HEK293 (cell line): ENCODE data around the genes P2RY14, P2RY12 and MBNL1.

- PRO-cap: no peak
- RRBS, 2 experiments: no CpG with 5 or more reads among the region's 4 CpGs
Observed at GRCh38 chr3:150411105-150411350, 2.9 kb downstream of the TSC22D2 start.

DNA sequence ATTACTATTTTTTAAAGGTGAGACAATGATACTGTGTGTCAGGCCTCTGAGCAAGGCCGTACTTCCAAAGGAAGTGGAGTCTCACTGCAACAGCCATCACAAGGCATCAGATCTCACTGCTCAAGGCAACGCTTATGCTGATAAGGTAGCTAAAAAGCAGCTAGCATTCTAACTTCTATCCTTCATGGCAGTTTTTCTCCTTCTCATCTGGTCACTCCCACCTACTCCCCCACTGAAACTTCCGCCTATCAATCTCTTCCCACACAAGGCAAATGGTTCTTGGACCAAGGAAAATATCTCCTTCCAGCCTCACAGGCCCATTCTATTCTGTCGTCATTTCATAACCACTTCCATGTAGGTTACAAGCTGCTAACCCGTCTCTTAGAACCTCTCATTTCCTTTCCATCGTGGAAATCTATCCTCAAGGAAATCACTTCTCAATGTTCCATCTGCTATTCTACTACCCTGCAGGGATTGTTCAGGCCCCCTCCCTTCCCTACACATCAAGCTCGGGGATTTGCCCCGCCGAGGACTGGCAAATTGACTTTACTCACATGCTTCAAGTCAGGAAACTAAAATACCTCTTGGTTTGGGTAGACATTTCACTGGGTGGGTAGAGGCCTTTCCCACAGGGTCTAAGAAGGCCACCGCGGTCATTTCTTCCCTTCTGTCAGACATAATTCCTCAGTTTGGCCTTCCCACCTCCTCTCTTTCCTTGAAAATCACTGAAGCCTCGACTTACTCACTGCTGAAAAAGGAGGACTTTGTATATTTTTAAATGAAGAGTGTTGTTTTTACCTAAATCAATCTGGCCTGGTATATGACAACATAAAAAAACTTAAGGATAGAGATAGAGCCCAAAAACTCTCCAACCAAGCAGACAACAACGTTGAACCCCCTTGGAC, 2.1 kb upstream of the SELENOT start:
- PRO-cap: no peak
- RRBS, 2 experiments: no CpG with 5 or more reads among the region's 13 CpGs

- PRO-cap: no peak
- RRBS, 2 experiments: no CpG with 5 or more reads among the region's 2 CpGs
Observed at GRCh38 chr3:150759965-150760416, 3.0 kb downstream of the SIAH2 start.

- PRO-cap: bidirectional peak, plus-strand start at chr3:150762598, minus-strand start at chr3:150762572
- RRBS, 2 experiments: 1% methylated on average over 51 to 52 of the region's 84 CpGs
Observed at GRCh38 chr3:150762247-150763032, 529 bp downstream of the SIAH2 start.

GRCh38 chr3:151183354-151183836, 19.6 kb downstream of the GPR171 start:
- PRO-cap: no peak
- RRBS, 2 experiments: no CpG with 5 or more reads among the region's 5 CpGs

GRCh38 chr3:151275949-151277120, 2.0 kb downstream of the P2RY14 start:
- PRO-cap: no peak
- RRBS, 2 experiments: no CpG with 5 or more reads among the region's 9 CpGs

GRCh38 chr3:151278226-151279019, at the start of gene P2RY14:
TSS of gene P2RY14 (minus strand) at chr3:151278542.
- PRO-cap: no peak
- RRBS, 2 experiments: no CpG with 5 or more reads among the region's 8 CpGs

DNA sequence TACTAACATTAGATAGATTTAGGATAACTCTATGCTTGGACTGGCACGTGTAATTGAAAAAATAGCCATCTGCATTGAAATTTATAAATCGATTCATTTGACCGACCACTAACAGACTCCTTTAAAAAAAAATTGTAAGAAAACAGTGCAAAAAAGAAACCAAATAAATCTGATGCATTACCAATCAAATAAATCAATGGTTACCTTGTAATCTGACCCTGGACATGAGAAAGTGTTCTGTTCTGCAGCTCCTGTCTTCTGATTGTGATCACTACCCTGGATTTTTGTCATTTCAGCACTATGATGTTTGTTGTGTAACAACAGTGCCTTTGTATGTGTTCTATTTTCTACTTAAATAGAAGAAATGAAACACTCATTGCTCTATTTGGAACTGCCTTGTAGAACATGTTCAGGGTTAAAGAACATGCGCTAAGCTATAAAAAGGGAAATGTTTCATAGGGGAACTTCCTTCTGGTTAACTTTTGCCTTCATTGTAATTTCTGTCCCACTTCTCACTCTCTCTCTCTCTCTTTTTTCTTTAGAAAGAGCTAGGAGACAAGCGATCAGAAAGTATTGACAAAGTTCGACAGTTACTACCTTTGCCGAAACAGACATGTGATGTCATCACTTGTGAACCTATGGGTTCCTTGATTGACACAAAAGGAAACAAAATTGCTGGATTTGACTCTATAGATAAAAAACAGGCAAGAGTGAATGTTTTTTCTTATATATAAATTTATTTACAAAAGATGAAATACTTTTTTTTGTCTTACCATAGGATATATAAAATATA, at the start of gene P2RY12:
TSS of gene P2RY12 (minus strand) at position 266 of the 793 bp plus-strand sequence.
- PRO-cap: no peak
- RRBS, 2 experiments: no CpG with 5 or more reads among the region's 7 CpGs

GRCh38 chr3:151875740-151876206, 2.3 kb downstream of the SUCNR1 start:
- PRO-cap: no peak
- RRBS, 2 experiments: no CpG with 5 or more reads among the region's 3 CpGs

DNA sequence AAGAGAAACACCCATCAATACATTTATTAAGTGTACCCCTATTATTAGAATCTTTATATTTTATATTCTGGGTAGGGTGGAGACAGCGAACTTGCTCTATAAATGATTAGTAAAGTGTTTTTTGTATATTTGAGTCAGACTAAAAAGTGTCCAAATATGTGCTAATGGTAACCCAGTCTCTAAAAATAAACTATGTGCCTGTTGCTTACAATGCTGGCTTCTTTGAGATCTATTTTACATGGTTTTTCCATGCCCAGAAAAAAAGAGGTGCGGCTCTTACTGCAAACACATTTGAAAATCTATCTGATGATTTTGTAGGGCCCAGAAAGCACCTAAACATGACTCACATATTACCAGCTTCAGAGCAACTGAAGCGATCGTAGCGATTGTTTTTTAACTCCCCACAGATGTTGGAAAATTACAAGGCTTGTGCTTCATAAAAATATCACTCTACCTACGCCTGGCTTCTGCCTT, 53.4 kb downstream of the SUCNR1 start:
- PRO-cap: no peak
- RRBS, 2 experiments: no CpG with 5 or more reads among the region's 6 CpGs

- PRO-cap: no peak
- RRBS, 2 experiments: no CpG with 5 or more reads among the region's 2 CpGs
Observed at GRCh38 chr3:152196783-152197139, 72.0 kb upstream of the MBNL1 start.

DNA sequence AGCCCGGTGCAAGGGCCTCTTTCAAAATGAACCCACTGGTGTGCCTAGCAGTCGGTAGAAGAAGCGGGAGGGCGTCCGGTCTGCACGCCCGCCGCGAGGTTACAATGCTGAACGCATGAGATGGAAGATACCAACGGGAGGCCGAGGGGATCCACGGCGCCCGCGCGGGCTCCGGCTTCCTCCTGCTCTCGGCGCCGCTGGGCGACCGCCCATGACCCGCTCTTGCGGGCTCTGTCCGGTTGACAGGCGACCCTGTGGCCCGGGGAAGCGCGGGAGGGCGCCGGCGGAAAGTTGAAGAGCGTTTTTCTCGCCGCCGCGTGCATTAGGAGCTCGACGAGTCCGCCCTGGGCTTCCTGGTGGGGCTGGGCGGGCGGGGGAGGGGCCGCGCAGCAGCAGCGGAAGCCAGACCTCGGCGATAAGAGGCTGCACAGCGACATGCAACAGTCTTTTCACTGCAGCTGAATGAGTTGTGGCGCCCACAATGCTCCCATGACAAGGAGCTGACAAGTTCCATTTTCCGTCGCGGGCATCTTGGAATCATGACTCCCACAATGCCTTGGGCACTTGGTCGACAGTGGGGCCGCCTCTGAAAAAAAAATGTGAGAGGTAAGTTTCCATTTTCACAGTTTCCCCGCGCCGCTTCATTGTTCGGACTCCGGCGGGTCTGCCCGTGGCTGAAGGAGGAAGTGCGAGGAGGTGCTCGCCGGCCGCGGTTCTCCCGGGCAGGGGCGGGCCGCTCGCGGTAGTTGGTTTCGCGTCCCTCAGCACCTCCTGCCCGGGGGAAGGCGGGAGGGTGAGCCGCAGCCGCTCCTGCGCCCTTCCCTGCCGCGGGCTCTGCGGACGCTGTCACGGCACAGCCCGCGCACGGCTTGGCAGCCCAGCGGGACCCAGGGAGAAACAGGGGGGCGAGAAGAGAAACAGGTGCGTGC, at the start of gene MBNL1:
TSS of gene MBNL1 (plus strand) at position 443 of the 929 bp plus-strand sequence.
- PRO-cap: bidirectional peak, plus-strand start at position 405 of the sequence, minus-strand start at position 103 of the sequence; bidirectional peak, plus-strand start at position 655 of the sequence, minus-strand start at position 688 of the sequence
- RRBS, 2 experiments: 2 to 3% methylated on average over 38 of the region's 90 CpGs

GRCh38 chr3:152269772-152270559, 1.2 kb downstream of the MBNL1 start:
- PRO-cap: no peak
- RRBS, 2 experiments: 3 to 4% methylated on average over 3 of the region's 15 CpGs

- PRO-cap: no peak
- RRBS, 2 experiments: no CpG with 5 or more reads among the region's 1 CpG
Observed at GRCh38 chr3:152304169-152304787, 35.5 kb downstream of the MBNL1 start.

DNA sequence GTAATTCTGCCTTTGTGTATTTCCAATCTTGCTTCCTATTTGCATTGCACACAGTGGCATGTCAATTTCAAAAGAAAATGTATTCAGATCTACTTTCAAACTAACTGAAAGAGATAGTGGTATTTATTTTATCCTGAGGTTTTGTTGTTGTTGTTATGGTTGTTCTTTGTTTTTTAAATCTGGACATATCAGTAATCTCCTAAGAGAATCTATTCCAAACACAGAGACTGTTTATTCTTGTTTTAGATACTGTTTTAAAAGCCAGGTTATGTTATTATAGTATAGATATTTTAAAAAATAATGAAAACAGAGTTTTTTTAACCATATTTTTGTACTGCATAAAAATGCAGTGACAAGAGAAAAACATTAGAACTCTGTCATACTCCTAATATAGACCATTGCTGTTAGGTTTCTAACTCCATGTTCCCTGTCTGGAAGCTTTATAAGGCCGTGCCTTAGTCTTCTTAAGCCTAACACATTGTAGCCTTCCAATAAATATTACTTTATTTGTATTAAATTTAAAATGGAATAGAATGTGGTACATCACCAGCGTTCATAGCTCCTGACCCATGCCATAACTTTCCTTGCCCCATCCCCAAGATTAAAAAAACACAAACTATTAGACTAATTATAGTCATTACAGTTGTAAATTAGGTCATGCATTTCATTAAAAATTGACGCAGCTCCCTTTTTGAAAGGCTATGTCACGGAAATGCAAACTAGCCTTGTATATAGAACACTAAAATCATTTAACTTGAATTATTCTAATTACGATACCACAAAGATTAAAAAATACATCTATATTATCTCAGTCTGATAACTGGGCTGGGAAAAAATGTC, 53.2 kb downstream of the MBNL1 start:
- PRO-cap: no peak
- RRBS, 2 experiments: no CpG with 5 or more reads among the region's 5 CpGs

DNA sequence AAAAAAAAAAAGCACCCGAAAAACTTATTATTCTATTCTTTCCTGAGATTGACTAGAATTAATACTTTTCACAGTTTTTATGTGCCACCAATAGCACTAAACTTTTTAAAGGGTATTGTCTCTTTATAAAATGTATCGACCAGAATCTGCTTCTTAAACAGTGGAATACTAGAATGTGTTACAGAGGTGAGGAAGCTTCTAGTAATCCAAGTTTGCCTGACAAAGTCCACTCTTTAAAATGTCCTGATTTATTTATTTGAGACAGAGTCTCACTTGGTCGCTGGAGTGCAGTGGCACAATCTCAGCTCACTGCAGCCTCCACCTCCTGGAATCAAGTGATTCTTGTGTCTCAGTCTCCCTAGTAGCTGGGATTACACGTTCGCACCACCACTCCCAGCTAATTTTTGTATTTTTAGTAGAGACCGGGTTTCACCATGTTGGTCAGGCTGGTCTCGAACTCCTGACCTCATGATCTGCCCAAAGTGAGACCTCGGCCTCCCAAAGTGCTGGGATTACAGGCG, 87.6 kb downstream of the MBNL1 start:
- PRO-cap: no peak
- RRBS, 2 experiments: no CpG with 5 or more reads among the region's 9 CpGs

- PRO-cap: no peak
- RRBS, 2 experiments: no CpG with 5 or more reads among the region's 1 CpG
Observed at GRCh38 chr3:152604251-152604681, 230.7 kb upstream of the P2RY1 start.

DNA sequence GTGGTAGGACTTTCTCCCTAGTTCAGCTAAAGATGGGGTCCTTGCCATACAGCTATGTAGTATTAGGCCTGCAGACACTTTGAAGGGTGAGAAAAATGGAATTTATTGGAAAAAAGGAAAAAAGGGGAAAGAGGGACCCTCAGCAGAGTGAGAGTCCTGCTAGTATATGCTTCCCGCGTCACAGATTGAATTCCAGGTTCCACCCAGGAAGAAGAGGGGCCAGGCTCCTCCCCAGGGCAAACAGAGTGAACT, 176.1 kb upstream of the P2RY1 start:
- PRO-cap: no peak
- RRBS, 2 experiments: no CpG with 5 or more reads among the region's 2 CpGs

- PRO-cap: no peak
Observed at GRCh38 chr3:152836952-152837193, 1.9 kb downstream of the P2RY1 start.

DNA sequence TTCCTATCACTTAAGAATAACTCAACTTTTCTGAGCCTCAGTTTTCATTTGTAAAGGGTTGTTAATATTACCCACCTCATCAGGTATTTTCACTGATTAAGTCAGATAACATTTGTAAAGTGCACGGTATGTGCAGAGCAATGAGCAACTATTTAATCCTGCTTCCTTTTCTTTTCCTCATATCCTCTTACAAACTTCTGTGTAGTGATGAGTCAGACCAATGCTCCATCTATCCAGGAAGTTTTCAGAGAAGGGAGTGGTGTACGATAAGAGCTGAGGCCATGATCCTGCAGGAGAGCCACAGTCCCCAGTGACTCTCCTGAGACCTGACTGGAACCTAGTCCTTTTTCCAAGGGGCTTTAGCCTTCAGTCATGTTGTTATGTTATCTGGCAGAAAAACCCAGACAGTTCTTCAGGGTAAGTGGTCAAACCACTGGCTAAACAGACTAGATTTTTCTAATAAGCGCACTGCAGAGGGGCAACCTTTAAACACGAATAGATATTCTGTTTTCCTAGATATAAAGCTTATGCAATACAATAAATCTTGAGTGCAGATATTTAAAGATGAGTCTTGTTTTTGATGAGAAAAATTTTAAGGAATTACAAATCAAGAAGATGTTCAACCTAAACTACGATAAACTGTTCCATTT, 110.5 kb upstream of the RAP2B start:
- PRO-cap: no peak
- RRBS, 2 experiments: no CpG with 5 or more reads among the region's 5 CpGs